ENCODE measurements around the gene SEMA5A.

- PRO-cap, result no peak
Observed at GRCh38 chr5:6455416-6456042, 6.9 kb downstream of the UBE2QL1 start.

DNA sequence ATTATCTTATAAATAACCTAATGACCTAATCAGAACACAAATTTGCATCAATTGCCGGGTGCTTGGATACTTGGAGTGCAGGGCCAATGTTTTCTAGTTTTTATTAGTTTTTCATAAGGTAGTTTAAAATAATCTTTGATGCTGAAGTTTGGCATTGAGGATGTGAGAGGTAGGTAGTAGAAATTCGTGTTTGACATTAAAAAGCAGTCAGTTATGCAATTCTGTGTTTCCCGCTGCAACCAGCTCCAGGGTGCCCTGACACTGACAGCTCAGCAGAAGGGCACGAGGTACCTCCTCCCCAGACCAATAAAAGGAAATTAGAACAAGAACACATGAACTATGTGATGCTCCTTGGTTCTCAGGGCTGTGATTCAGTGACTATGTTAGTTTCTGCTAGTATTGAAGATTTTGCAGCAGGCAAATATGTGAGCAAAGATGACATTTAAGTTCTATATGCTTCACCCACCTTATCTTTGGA, 40.3 kb downstream of the NSUN2 start:
- PRO-cap, result no peak

DNA sequence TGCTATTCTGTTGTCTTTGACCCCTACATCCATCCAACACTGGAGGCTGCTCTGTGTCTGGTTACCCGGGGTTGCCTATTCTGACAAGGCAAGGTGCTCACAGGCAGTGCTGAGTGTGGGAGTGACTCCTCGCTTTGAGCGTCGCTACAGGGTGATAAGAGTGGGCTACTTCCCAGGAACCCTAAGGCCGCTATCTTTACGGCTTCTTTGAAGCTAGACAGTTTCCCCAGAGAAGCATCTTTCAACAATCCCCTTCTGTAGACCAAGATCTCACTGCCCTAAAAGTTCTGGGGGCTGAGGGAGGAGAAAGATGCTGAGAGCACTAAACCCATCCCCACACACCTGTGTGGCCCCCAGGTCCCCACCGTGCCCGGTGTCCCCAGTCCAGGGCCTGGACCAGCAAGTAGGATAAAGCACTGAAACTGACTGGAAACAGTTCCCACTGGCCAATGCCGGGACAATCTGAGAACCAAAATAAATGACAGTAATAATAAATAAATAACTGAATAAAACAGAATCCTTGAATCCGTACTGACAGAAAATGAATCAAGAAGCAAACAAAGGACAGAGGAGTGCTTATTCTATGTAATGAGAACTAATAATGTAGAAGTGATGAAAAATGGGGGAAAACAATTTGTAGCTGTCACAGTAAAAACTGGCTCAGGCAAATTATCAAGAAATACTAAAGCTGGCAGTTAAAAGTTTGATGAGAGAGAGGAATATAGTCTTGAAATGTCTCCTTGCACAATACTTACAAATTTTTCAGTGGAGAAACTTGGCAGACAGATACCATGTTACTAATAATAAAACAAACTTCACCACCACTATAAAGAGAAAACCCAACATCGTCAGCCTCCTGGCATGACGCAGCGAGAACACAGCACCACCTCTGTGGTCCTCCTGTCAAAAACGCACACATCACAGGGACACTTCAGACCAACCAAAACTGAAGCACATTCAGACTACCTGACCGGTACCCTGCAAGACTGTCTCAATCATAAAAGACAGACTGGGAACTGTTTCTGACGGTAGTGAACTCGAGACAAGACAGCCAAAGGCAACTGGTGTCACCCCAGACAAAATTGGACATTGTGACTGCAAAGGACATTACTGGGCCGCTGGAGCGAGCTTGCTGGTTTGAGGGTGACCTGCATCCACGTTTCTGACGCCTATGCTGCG, 34.8 kb downstream of the NSUN2 start:
- PRO-cap, result no peak

GRCh38 chr5:6603663-6604068, 29.2 kb downstream of the NSUN2 start:
- PRO-cap, result no peak

DNA sequence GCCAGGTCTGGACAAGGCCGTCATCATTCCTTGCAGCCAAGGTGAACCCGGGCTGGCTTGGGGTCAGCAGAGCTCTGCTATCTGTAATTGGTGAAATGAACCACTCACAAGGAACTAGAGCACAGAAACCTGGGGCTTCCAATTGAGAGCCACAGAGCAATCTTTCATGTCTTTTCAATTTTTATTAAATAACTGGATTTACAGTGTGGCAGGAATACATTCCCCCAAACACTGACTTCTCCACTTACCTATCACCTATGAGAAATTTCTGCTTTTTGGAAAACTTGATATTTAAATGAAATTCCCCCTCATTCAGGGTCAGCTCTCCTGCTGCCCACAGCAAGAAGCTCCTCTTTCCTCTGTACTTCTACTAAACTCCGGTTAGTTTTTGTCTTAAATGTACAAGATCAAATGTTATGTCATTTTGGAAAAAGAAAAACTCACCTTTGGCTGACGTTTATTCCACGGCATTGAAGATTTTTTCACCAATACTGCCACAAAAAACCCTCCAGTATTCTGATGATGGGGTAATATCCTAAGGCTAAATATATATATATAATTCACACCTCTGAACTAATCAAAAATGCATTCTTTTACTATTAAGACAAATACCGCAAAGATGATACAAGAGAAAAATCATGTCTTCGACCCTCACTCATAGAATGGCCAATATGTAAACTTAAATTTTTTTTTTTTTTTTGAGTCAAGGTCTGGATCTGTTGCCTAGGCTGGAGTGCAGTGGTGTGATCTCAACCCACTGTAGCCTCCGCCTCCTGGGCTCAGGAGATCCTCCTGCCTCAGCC, 23.3 kb downstream of the NSUN2 start:
- PRO-cap, result no peak

DNA sequence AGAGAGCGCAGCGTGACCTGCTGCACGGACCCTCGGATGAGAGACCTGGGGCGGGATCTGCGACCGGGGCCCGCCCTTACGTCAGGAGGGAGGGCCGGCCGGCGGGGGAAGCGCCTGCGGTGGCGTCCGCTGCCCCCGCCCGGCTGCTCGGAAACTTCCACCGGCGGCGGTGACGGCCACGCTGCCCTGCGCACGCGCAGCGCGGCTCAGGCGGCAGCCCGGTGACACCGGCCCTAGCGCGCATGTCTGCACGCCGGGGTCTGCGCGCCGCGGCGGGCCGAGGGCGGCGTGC, 455 bp upstream of the TENT4A start:
- PRO-cap, result bidirectional peak, plus-strand start at position 243 of the sequence, minus-strand start at position 38 of the sequence

DNA sequence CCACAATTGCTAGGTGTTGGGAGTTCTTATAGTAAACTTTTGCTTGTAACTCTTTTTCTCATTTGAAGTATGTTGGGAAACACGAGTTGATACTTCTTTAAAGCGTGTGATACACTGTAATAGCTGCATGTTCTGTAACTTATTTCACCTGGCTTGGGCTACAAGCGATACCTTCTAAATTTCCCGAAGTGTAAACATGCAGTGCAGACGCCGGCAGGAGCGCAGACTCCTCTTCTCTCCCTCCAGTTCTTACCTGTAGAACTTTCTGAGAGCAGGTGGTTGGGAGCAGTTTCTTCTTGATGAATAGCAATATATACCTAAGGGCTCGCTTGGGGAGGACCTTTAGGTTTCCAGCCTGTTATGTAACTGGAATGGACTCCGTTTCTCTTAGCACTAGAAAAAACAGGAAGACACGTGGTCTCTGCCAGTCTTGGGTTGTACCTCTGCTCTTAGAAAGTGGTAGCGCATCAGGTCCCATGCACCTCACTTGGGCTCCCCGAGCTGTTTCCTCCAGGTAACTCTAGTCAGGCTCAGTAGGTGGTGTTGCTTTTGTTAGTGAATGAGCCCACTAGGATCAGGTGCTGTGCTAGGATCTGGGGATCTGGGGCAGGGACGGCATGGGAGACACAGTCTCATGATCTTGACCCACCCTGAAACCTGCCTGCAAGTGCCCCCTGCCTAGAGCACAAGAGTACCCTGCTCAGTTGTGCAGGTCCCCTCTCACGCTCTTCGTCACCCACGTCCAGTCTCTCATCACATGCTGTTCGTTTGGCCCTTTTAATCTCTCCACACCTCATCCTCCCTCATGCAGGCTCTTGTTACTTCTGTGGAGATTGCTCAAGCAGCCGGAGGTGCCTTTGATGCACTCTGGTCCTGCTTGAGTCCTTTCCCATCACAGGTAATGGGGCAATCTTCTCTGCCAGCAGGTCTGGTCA, 2.7 kb downstream of the TENT4A start:
- PRO-cap, result no peak

DNA sequence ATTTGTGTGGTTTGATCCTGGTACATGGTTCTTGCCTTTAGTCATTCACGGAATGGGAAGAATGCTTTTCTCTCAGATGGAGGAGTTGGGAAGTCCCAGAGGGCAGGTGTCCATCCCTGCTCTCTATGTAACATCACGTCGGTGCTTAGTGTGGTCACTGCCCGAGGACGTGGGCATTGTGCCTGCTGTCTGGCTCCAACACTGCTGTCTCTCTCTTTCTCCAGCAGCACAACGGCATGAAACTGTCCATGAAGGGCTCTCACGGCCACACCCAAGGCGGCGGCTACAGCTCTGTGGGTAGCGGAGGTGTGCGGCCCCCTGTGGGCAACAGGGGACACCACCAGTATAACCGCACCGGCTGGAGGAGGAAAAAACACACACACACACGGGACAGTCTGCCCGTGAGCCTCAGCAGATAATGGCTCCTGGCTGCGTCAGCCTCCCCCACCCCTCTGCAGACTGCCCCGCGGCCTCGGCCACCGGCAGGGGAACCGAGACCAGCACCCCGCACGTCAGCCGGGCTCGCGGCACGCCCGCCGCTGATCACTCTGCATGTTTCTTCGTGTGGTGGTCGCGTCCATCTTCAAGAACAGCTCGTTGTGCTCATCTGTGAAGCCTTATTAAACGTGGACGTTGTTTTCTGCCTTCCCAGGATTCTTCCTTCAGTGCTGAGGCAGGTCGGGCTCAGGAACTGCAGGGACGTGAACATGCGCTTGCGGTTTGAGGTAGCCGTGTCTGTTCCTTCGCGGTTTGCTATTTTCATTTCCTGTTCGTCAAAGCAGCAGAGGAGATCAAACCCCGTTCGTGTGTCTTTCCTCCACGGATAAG, 41.5 kb downstream of the TENT4A start:
- PRO-cap, result no peak

GRCh38 chr5:7412495-7412853, 16.5 kb downstream of the ADCY2 start:
- PRO-cap, result no peak

DNA sequence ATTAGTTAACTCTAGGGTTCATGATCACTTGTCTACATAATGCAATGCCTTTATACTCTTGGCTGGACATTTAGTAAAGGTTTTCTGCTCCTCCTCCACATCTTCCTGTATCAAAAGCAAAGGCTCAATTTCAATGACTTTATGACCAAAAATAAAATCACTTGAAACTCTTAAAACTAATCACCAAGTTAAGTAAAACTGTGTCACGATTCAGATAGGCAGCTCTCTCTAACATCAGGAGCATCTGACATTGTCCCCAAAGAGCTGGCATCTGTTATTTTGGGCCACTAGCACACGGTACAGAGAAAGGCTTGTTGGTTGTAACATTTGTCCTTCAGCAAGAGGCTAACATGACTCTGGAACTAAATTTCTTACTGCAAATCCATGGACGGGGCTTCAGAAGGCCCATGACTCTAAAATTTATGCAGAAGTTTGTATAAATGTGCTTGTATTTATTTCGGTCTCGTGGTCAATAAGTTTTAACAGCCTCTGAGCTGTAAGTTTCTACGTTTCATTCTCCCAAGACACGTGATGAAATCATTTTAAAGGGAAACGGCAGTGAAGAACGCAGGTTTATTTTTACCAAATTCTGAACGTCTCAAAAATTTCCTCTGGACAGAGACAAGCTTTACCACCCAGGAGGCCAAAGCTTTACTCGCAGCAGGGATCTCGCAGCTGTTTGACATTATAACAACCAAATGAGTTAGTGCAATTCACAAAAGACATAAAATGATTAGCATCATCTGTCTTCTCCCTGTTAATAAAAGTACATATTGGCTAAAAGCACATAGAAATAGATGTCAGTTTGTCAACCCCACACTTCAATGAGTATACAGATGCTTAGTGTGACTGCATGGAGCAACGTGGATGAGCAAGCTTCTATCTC, 2.8 kb downstream of the SEMA5A start:
- PRO-cap, result no peak

DNA sequence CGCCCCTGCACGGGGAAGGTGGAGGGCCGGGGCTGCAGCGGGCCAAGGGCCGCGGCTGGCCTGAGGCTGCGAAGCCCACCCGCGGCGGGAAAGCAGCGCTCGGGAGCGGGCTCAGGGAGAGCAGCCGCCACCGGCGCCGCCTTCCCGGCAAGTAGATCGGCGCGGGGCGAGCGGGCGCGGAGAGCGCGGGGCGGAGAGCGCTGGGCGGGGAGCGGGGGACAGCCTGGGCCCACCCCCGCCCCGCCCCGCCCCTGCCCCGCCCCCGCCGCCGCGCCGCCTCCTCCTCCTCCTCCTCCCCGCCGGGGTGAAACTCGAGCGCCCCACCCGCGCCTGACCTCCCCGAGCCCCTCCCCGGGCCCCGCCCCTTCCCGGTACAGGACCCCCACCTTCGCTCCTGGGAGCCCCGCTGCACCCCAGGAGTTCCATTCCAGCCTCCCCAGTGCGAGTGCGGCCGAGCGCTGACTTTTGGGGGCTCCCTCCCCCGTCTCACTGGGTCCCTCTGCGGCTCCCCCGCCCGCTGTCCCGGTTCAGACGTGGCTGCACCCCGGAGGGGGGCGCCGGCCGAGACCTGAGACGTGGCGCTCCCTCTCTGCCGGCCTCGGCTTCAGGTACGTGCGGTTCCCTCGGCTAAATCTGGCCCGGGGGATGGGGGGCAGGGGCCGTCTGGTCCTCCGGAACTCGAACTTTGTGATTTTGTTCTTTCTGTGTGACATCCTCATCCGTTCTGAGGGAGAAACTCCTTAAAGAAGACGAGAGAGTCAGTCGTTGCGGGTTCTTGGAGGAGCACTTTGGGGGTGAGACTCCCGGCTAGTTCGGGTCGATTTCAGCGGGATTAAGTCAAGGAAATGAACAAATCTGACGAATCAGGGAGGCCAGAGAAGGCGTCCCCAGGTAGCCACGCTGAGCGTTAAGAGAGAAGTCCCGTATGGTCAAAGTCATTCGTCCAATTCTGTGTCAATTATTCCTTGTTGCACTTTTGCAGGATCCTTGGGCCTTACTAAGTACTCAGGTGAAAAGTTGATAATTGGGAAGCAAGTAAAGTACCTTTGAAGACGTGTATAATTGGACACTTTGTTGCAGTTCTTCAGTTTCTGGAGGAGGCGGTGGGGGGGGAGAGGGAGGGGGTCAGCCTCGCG, at the start of gene SEMA5A:
Gene SEMA5A (minus strand): TSS at position 153 of the 1,136 bp plus-strand sequence.
- PRO-cap, result bidirectional peak, plus-strand start at position 293 of the sequence, minus-strand start at position 153 of the sequence; unidirectional peak, plus-strand start at position 530 of the sequence; unidirectional peak, minus-strand start at position 834 of the sequence

DNA sequence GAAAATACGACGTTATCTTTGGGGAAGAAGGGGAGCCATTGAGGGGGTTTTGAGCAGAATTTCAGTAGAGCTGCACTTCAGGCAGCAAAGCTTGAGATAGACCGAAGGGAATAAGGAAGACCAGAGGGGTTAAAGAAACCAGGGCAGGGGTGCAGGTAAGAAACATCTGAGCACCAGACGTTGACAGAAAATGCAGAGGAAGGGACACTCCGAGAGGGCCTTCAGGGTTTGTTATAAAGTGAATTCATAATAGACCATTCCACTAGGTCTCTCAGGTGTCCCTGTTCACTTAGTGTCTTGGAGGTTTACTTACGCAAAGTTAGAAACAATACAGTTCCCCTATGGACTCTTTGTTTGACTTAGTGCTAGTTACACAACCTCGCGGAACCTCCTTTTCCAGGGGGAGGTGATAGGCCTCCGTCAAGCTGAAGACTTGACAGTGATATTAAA, 1.2 kb downstream of the CCT5 start:
- PRO-cap, result no peak

DNA sequence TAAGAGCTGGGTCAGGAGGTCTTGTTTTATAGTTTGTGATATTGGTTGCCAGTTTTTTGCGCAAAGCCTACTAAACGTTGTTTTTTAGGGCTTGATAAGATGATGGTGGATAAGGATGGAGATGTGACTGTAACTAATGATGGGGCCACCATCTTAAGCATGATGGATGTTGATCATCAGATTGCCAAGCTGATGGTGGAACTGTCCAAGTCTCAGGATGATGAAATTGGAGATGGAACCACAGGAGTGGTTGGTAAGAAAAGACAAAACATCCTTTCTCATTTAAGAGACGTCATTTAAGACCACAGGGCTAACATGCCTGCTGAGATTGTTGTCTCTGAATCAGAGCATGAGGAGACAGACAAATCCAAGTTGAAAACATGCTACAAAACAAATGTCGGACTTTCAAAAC, 4.5 kb downstream of the CCT5 start:
- PRO-cap, result no peak

DNA sequence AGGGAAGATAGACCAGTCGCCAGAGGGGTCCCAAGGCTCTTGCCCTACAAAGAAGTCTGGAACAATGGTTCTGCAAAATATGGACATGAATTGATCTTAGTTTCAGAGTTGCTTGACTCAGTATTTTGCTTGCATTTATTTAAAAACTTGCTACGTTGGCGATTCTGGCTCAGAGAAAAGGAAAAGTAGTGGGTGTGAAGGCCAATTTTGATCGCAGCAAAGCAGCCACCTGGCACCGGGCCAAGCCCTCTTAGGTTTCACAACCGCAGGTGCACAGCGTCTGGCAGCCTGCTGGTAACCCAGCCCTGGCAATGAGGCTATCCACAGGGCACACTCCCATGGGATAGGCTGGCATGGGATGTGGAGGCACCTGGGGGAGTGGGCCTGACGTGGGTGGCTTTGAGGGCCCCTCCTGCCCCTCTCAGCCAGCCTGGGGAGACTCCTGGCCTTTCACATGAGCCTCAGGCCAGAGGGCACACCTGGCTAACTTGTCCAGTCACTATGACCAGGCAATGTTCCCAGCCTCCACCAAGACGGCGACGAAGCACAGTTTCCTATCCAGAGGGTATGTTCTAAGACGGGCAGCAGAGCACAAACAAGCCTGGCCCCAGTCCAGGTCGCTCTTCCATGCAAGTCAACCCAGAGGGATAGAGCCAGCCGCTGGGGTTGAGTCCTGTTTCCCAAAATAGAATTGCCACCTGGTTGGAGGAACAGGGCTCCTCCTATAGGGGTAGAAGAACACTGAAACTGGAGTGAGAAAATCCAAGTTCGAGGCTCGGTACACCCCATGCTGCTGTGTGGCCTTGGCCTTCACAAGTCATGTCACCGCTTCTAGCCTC, 19.0 kb downstream of the CMBL start:
- PRO-cap, result unidirectional peak, minus-strand start at position 313 of the sequence

DNA sequence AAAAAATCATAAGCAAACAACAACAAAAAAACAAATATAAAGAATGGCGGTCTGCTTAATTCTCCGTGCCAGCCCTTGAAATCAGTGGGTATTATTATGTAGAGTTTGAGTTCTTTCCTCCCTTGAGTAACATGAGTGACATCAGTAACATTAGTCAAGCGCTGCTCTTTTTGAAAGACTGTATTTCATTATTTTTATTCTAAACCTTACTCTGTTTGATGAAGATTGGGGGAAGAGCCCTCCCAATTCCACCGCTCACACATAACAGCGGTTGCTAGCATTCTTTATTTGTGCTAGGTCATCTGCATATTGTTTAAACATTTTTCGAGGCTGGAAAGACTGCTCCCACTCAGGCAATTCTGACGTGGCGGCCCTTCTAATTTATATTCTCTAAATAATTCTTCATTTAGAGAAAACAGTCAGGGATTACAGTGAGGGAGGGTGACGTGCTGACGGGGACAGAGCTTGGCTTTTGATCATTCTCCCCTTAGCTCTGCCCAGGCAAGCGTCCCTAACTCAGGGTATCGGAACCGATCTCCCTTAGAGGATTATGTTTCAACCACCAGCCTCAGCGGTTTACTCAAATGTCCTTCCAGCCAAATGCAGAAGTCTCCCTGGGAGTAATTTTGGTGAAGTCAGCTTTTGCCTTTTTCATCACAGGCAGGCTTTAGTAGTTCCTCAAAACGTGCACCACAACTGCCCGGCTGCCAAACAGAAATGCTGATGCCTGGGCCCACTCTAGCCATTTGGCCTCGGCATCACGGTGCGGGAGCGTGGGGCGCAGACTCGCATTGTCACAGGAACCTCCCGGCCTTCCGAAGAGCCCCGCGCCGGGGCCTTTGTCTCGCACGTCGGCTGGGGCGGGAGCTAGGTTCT, 721 bp upstream of the MARCHF6 start:
- PRO-cap, result bidirectional peak, plus-strand start at position 316 of the sequence, minus-strand start at position 259 of the sequence; unidirectional peak, minus-strand start at position 719 of the sequence

- PRO-cap, result no peak
Observed at GRCh38 chr5:10353412-10353529, 224 bp upstream of the MARCHF6 start.

GRCh38 chr5:10360803-10361343, 7.4 kb downstream of the MARCHF6 start:
- PRO-cap, result no peak

GRCh38 chr5:10457814-10458282, 16.2 kb downstream of the ROPN1L start:
- PRO-cap, result unidirectional peak, minus-strand start at chr5:10458013

- PRO-cap, result no peak
Observed at GRCh38 chr5:10533104-10533625, 30.7 kb upstream of the ANKRD33B start.

DNA sequence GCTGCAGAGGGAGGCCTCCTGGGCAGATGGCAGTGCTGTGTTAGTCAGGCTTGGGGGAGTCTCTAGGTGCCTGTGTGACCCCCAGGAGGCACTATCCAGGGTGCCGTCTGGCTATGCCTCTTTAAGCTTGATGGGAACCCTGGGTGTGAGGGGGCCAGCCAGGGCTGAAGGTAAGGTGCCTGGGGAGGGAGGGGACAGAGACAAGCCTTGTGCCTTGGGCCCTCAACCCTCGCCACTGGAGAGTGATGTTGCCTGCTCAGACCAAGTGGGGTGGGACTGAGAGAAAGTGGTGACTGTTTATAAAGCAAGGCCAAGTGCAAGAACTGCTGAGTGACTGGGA, 11.2 kb upstream of the ANKRD33B start:
- PRO-cap, result no peak

Measured in fallopian tube (tissue), 1 donor.